Renal cortical epithelial cell (primary cell): ENCODE measurements around a stretch of chr15.

DNA sequence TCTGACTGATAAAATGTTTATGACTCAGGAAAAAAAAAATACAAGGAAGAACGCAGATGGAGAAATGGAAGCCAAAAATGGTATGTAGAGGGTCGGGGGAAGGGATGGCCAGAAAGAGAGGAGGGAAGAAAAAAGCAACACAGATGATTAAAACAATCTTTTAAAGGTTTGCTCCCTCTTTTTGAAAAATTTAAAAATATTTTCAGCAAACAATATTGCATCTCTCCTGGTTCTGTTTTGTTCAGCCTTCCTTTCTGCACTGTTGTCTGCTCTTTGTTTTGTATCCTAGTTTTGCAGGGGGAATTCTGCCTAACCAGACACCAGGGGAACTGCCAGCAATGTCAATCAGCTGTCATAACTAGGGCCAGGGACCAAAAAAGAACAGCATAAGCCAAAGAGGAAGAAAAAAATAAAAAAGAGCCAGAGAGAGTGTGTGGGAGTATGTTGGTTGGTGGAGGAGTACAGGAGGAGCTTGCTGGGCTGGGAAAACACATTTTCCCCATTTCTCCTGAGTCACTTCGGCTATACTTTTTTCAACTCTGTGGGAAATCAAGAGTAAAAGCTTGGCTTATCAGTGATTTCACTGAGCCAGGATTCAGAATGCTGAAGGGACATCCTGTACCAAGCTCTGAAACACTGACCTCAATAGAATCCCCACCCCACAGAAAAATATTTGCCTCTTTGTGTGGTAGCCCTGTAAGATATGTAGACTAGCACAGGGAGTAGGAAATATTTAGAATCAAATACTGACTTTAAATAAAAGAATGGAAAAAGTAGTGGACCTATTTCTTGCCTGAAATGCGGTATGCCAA lies 144.7 kb upstream of the DPH6 start:
- RRBS: no CpG with 5 or more reads among the region's 4 CpGs

- RRBS: no CpG with 5 or more reads among the region's 23 CpGs
Observed at GRCh38 chr15:36047186-36047816, 501.3 kb upstream of the DPH6 start.

- RRBS: no CpG with 5 or more reads among the region's 5 CpGs
Observed at GRCh38 chr15:36106672-36107225, 472.7 kb upstream of the CDIN1 start.

GRCh38 chr15:36882587-36883039 lies 217.7 kb downstream of the MEIS2 start:
- RRBS: no CpG with 5 or more reads among the region's 23 CpGs

- RRBS: no CpG with 5 or more reads among the region's 17 CpGs
Observed at GRCh38 chr15:37019834-37020680, 80.3 kb downstream of the MEIS2 start.

- RRBS: no CpG with 5 or more reads among the region's 1 CpG
Observed at GRCh38 chr15:37558209-37558613, 376.2 kb upstream of the TMCO5A start.

GRCh38 chr15:37807391-37807722 lies 127.1 kb upstream of the TMCO5A start:
- RRBS: no CpG with 5 or more reads among the region's 1 CpG

- RRBS: no CpG with 5 or more reads among the region's 3 CpGs
Observed at GRCh38 chr15:38004470-38004861, 70.0 kb downstream of the TMCO5A start.

DNA sequence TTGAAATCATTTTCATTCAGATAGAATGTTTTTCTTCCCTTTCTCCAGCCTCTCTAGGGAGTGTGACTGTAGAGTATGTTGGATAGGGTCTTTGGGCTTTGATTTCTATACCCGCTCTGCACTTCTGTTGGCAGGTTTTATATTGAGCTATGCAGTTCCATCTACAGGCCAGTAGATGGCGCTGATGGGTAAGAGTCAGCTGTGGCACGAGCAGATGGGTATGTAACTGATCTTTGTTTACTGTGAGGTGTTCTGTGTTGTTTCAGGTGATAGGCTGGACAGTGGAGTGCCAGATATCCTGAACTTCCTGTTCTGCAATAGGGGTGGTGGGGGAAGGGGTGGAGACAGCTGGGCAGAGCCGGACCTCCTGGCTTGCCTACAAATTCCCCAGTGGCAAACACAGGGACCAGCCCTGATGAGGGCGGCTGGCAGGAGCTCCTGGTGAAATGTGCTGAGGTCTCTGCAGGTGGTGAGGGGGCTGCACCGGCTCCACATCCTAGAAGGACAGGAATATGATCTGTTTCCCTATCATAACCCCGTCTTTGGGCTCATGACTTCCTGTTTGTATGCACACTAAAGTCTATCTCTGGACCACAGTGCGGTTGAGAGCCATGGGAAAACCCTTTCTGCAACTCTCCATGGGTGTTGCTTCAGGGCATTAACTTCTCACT lies 13.5 kb upstream of the FAM98B start:
- RRBS: no CpG with 5 or more reads among the region's 8 CpGs

GRCh38 chr15:38683527-38683976 lies 118.9 kb upstream of the RASGRP1 start:
- RRBS: no CpG with 5 or more reads among the region's 1 CpG

DNA sequence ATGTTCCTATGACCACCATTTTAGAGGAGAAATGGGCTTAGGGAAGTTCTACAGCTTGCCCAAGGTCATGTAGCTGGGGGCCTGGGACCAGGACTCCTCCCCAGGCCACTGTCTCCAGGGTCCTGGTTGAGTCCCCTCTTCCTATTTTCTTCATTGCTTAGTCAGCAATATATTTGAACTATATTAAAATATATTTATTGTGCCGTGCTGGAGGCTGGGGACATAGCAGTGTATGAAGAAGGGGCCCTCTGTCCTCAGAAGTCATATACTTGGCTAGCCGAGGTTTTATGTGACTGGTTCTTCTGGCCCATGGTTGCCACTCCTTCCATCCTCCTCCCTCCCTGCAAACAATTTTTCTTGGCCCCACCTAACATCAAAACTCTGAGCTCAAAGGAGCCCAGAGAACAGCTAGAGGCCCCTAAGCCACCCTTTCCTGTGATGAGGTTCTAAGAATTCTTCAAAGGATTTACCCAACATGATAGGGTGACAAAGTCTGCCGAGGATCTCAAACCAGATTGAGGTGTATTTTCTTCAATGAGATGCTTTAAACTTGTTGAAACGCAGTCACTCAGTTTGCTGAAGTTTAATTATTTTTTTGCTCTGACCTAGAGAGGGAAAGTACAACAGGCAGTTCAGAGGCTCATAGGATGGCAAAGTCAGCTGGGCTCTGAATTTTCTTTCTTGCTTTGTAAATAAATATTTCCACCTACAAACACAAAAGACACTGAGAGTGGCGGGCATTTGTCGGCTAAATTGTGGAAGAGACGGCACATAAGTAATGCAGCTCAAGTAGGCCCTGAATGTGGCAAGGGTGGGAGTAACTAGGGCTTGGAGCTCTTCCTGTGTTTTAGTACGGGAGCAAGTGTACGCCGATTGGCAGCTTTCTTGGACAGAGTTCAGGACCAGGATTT lies 121.4 kb upstream of the RASGRP1 start:
- RRBS: no CpG with 5 or more reads among the region's 10 CpGs

DNA sequence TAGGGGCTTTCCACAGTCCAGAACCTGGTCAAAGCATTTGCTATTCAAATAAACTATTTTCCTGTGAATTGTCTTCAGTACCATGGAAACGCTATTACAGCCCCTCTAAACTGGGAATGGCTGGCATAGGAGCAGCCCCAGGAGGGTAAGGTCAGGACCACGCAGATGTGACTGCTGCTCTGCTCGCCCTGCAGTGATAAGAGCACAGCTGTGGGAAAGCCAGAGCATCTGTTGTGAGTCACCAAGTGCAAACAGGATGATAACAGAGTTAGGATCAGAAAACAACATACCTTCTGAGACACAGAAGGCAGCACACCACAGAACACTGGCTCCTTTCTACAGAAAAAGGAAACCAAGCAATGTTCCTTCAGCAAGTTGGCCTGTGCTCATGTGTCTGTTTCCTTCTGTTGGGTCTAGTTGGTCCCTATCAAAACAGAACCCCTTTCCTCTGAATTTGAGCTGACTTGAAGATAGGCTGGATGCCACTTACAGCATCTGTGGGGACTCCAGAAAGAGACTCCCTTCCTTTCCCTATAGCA lies 440.9 kb upstream of the THBS1 start:
- RRBS: no CpG with 5 or more reads among the region's 3 CpGs

- RRBS: no CpG with 5 or more reads among the region's 1 CpG
Observed at GRCh38 chr15:39154009-39154797, 426.7 kb upstream of the THBS1 start.

DNA sequence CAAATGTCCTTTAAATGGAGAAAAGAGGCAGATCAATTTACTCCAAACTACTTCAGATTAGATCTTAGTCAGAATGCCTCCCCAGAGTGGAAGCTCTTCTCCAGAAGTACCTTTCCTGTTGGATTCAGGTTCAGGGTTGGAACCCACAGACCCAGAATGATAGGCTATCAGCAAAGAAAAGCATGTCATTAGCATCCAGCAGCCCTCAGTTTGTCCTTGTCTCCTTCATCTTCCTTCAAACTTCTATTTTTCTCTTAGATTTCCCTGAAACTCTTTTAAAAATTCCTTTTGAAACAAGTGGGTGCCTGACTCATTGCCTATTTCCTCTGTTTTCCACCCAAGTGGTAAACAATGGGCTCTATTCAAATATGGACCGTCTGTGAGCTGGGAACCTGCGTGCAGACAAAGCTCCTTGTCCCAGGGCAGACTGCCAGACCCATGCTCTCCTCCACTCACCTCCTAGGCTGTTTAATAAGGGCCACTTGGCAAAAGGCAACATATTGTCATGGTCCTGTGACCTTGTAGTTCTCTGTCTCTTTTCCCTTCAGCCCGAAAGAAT lies 332.8 kb upstream of the THBS1 start:
- RRBS: no CpG with 5 or more reads among the region's 3 CpGs

- RRBS: no CpG with 5 or more reads among the region's 8 CpGs
Observed at GRCh38 chr15:39363575-39364183, 217.2 kb upstream of the THBS1 start.

DNA sequence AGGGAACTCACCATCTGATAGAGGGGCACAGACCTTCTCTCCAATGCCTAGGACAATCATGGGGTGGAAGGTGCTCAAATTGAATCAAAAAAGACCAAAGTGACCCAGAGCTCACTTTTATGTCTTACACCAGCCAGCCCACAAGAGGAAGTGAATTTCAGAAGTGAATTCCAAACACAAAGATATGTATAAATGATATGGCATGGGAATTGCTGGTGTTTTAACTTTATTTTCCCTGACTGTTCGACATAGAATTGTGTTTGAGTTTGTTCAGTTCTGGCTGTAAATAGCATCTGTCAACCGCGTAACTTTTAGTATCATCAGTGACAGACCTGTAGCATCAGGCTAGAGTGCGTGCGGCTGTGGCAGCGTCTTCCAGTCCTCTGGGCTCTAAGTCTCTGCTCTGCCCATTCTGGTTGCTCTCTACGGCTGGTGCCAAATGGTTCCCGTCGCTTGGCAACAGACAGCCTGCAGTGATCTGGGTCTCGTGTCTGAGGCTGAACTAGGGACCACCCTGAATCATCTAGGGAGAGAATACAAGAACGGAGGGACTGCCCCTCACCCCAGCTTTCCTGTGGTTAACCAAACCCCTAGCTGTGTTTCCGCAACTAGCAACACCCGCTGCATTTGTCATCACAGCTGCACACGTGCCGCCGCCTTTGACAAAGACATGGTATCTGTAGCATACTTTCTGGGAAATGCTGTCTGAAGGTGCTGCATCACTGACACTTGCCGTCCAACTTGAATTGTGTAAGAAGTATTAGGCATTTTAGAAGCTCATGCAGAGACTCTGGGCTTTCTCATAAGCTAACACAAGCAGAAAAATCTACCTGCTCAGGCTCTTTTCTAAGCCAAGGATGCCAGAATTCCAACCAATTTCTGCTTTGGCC lies 153.9 kb upstream of the THBS1 start:
- RRBS: no CpG with 5 or more reads among the region's 17 CpGs

DNA sequence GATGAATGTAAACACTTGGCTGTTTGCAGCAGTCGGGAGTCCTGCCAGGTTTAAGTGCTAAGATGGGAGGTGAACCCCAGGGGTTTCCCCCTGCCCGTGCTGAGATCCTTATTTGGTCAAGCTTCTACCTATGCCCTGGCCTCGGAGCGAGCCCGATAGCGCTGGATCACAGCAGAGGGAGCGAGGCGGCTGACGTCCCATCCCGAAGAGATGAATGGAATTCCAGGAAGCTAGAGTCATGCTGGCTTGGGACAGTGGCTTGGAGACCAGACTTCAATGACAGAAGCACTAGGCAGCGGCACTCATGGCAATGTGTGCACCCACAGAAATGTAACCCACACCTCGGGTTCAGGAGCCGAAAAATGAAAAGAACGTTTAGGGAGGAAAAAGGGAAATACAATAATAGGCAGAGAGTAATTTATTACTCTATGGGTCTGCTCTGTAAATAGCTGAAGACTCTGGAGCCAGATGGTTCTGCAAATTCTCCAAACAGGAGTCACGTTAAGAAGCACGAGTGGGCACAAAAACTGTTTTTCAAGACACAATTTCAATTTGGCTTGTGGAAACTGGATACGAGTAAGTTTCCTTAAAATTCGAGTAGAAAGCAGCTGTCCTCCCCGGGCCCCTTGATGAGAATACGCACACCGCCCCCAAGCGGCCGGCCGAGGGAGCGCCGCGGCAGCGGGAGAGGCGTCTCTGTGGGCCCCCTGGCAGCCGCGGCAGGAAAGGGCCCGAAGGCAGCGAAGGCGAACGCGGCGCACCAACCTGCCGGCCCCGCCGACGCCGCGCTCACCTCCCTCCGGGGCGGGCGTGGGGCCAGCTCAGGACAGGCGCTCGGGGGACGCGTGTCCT lies 964 bp upstream of the THBS1 start:
- RRBS: no CpG with 5 or more reads among the region's 50 CpGs

- RRBS: no CpG with 5 or more reads among the region's 9 CpGs
Observed at GRCh38 chr15:39593993-39594826, 13.3 kb downstream of the THBS1 start.

DNA sequence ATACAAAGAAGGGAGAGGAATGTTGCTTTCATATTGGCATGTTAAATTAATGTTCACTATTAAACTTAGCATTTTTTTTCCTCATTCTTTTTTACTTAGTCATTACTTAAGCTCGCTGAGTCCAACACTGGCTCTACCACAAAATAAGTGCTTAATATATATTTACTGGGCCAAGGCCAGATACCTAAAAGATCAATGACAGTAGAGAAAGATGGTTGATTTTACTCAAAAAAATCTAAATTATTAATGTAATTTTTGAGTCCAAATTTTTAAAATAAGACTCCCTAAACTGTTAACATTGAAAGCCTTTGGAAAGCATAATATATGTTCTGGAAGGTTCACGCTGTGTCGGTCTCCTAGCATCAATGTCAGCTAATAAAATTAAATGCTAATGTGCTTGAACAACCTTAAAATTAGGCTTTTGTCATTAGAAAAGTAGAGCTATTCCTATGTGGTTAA lies 14.0 kb downstream of the THBS1 start:
- RRBS: no CpG with 5 or more reads among the region's 3 CpGs

GRCh38 chr15:39599383-39599782 lies 18.5 kb downstream of the THBS1 start:
- RRBS: no CpG with 5 or more reads among the region's 2 CpGs